Mucosa of descending colon (tissue), 1 donor: ENCODE results near the genes ETS2 and PSMG1.

GRCh38 chr21:38080754-38081377 lies 164.6 kb upstream of the KCNJ6 start:
- PRO-cap, result no peak

- PRO-cap, result no peak
Observed at GRCh38 chr21:38171508-38171843, 85.3 kb upstream of the KCNJ15 start.

GRCh38 chr21:38171844-38172220 lies 85.0 kb upstream of the KCNJ15 start:
- PRO-cap, result no peak

- PRO-cap, result no peak
Observed at GRCh38 chr21:38195817-38196621, 60.8 kb upstream of the KCNJ15 start.

GRCh38 chr21:38296285-38296988 lies 39.6 kb downstream of the KCNJ15 start:
- PRO-cap, result no peak

GRCh38 chr21:38343362-38344664 lies 87.0 kb downstream of the KCNJ15 start:
- PRO-cap, result no peak

GRCh38 chr21:38414015-38414367 lies 84.3 kb downstream of the ERG start:
- PRO-cap, result no peak

- PRO-cap, result no peak
Observed at GRCh38 chr21:38474012-38474687, 24.1 kb downstream of the ERG start.

DNA sequence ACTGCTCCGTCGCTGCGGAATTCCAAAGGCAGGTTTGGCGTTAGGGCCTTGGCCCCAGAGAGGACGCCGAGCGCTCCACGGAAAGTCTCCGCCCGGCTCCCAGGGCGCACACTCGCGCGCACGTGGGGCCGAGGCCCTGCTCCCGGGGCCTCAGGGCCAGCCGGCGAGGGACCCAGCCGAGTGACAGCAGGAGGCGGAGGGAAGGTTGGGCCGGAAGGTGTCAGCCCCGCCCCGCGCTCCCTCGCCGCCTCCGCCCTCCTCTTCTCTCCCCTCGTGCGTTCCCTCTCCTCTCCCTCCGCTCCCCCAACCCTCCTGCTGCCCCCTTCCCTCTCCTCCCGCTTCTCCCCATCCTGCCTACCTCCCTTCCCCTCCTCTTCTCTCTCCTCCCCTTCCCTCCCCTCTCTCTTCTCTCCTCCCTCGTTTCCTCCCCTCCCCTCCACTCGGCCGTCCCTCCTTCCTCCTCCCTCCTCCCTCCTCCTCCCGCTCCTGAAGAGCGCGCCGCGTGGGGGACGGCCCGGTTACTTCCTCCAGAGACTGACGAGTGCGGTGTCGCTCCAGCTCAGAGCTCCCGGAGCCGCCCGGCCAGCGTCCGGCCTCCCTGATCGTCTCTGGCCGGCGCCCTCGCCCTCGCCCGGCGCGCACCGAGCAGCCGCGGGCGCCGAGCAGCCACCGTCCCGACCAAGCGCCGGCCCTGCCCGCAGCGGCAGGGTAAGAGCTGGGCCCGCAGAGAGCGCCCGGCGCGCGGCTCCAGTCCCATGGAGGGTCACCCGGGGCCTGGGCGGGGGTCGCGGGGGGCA lies at the start of gene ETS2:
TSS of gene ETS2 (plus strand) at position 517 of the 797 bp plus-strand sequence.
- PRO-cap, result bidirectional peak, plus-strand start at position 288 of the sequence, minus-strand start at position 185 of the sequence; bidirectional peak, plus-strand start at position 517 of the sequence, minus-strand start at position 380 of the sequence

DNA sequence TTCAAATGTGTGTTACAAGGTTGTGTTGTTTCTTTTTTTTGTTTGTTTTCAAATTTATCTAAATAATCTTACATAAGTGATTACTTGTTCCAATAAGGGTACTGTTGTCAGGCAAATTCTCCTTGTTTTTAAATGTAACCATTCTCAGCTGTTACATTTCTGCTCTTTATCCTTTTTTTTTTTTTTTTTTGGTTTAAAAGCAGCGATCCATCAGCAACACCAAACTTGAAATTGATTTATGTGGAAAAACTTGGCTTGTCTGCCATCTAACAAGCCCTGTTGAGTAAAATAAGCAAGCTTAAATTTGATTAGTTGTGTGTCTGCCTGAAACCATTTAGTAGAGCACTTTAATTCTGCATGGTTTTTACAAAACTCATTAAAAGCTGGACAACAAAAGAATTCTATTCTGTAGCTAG lies 1.5 kb downstream of the ETS2 start:
- PRO-cap, result no peak

- PRO-cap, result bidirectional peak, plus-strand start at chr21:38807843, minus-strand start at chr21:38807764; bidirectional peak, plus-strand start at chr21:38808229, minus-strand start at chr21:38808225
Observed at GRCh38 chr21:38807662-38808365, 2.1 kb downstream of the ETS2 start.

- PRO-cap, result no peak
Observed at GRCh38 chr21:38809093-38809920, 3.6 kb downstream of the ETS2 start.

DNA sequence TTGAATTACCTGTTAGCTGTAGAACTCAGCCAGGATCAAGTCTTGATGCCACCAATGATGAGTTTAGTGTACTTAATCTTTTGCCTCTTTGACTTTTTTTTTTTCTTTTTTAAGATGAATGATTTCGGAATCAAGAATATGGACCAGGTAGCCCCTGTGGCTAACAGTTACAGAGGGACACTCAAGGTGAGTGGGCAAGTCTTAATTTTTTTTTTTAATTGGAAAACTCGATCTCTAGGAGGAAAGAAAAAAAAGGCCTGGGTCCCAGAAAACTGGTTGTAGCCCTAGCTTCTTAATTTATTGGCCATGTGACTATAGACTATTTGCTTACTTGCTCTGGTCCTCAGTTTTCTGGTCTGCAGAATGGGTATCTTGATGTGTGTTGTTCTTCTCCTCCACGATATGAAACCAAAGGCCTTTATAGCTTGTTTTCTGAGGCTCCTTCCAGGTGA lies 4.2 kb downstream of the ETS2 start:
- PRO-cap, result no peak

DNA sequence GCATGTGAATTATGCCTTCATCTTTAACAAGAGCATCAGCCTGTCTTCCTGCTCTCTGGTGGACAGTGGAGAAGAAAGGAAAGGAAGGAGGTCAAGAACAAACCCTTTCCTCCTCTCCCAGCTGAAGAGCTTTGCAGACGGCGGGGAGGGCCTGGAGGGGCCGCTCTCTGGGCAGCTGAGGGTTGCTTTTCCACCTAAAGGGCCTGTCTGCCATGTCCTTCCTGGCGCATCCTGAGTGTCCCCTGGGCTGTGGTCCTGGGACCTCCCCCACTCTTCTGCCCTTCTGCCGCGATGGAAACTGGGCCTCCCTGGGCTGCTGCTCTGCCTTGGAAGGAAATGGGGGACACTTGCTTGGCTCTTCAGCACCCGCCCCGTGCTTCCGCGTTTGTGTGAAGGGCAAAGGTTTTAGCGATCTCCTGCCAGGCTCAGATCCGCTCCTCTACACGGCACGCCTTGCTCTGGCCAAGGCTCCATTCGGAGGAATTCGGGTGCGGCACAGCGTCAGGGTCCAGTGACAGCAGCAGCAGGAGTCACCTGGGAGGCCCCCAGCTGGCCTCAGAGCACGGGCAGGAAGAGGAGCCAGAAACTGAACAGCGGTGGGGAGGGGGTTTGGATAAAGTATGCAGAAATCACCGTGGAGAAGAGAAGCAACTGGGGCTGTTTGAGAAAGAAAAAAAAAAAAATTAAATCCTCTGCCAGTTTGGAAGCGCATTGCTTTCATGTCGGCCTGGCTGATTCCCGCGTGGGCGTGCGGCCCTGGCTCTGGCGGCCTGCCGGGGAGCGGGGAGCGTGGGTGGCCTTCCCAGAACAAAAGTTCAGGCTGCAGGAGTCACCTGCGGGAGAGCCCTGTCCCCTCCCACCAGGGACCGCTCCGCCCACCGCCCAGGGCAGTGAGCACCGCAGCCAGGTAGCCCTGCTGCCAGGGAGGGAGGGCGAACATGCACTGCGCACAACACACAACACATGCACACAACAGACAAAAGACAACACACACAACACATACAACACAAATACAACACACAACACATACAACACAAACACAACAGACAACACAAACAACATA lies 107.4 kb downstream of the ETS2 start:
- PRO-cap, result bidirectional peak, plus-strand start at position 428 of the sequence, minus-strand start at position 387 of the sequence; bidirectional peak, plus-strand start at position 922 of the sequence, minus-strand start at position 772 of the sequence

DNA sequence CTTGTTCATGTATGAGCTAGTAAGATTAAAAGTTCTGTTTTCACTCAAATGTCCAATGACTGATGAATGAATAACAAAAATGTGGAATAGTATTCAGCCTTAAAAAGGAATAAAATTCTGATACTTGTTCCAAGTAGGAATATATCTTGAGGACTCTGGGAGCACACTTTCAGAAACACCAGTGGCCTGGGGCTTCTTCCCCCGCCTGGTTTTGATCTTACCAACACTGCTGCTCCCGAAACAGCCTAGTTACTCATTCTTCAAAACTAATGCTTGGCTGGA lies 115.8 kb downstream of the ETS2 start:
- PRO-cap, result no peak

DNA sequence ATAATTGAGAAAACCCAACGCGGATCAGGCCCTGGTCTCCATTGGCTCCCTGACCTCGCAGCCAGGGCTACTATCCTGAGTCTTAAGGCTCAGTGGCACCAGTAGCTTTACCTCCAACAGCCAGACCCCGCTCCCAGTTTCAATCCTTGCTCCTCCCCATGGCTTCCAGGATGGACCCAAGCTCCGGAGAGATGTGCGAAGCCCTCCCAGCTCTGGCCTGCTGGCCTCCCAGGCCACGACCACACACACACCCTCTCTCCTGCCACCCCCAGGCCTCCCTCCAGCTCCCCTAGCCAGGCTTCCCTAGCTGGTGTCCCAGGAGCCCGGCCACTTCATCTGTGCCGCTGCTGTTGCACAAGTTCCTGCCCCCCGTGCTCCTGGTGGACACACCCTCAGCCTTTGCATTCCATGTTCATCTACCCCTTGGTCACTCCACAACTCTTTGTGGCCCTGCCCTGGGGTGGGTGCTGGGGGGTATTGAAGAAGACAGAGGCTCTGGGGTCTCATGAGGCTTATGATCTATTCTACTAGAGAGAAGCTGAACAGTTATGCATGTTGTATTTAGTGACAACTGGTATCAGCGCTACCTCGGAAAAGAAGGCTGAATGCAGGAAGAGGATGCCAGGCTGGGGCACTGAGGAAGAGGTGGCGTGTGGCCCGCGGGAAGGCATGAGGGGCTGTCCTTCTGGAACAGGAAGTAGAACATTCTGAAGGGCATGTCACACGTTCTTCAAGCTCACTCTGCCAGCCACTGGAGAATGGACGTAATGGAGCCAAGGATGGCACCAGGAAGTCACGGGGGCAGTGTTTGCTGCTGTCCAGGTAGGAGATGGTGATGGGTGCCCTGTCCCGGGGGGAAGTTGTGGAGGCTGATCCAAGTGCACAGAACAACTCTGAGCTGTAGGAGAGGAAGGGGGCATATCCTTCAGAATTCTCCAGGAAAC lies 172.5 kb downstream of the PSMG1 start:
- PRO-cap, result no peak

DNA sequence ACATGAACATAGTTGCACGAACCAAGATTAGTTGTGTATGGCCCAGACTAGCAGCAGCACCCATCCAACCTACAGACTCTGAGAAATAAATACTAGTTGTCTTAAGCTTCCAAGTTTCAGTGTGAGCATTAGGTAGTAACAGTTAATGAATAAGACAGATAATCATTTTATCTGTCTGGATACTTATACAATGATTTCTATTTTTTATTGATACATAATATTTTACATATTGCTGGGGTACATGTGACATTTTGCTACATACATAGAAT lies 18.0 kb downstream of the PSMG1 start:
- PRO-cap, result no peak

DNA sequence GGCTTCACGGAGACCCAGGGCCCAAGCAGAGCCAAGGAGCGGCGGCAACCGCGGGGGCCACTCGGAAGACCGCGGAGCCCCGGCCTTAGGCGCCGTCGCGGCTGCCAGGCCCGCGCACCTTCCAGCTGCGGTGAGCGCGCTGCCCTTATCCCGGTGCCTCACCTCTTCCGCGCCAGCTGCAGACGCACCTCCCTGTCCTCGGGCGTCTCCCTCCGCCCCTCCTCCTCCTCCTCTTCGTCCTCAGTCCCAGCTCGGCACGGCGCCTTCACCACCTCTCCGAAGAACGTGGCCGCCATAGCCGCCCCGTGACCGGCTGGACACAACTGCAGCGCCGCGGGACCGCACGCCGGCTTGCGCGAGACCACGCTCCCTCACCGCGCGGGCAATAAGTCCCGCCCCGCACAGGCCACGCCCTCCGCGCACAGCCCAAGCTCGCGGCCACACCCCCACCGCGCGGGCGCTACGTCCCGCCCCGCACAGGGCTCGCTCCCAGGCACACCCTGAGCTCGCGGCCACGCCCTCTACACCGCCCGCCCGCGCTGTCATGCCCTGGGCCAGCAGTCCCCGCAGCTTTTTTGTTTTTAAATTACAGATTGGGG lies at the start of gene PSMG1:
TSS of gene PSMG1 (minus strand) at position 362 of the 599 bp plus-strand sequence.
- PRO-cap, result bidirectional peak, plus-strand start at position 496 of the sequence, minus-strand start at position 362 of the sequence

GRCh38 chr21:39209294-39209799 lies 26.1 kb upstream of the PSMG1 start:
- PRO-cap, result no peak

DNA sequence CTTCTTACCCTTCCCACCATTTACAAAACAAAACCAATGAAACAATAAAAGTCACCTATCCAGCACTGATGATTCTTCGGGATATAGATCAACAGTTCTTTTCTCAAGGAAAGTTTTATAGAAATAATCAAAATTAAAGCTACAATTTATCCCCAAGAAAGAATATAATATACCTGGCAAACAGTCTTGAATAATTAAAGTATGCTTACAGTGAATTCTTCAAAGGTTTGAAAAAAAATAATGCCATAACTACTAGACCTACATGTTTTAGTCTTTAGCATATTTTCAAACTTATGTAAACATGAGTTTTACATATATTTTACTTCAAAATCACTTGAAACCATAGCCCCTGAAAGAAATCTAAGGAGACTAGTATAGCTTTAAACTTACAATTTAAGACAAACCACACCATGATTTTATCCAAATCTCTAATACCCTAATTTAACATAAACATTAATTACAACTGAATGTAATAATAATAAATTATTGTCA lies 42.3 kb upstream of the PSMG1 start:
- PRO-cap, result no peak